Left lobe of liver (tissue), 1 donor: ENCODE measurements around a stretch of chr3.

- PRO-cap = no peak
Observed at GRCh38 chr3:154125694-154126545, 4.7 kb downstream of the ARHGEF26 start.

GRCh38 chr3:154169018-154169803 lies 48.0 kb downstream of the ARHGEF26 start:
- PRO-cap = no peak

DNA sequence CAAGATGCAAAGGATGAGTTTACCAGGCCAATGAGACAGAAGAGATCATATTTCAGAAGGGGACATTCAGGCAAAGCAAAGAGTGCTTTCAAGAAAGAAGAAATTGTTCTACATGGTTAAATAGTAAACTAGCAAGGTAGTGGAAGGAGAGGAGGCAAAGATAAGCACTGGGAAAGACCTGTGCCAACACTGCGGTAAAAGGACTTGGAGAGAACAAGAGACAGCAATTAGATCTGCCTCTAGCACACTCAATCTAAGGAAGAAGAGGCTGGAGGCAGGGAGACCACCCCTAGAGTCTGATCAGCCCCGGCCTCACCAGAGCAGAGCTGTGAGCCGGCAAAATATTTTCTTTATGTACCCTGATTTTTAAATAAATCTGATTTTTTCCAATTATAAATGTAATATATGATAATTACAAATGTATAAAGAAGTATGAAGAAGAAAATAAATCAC lies 79.5 kb downstream of the PLCH1 start:
- PRO-cap = no peak

DNA sequence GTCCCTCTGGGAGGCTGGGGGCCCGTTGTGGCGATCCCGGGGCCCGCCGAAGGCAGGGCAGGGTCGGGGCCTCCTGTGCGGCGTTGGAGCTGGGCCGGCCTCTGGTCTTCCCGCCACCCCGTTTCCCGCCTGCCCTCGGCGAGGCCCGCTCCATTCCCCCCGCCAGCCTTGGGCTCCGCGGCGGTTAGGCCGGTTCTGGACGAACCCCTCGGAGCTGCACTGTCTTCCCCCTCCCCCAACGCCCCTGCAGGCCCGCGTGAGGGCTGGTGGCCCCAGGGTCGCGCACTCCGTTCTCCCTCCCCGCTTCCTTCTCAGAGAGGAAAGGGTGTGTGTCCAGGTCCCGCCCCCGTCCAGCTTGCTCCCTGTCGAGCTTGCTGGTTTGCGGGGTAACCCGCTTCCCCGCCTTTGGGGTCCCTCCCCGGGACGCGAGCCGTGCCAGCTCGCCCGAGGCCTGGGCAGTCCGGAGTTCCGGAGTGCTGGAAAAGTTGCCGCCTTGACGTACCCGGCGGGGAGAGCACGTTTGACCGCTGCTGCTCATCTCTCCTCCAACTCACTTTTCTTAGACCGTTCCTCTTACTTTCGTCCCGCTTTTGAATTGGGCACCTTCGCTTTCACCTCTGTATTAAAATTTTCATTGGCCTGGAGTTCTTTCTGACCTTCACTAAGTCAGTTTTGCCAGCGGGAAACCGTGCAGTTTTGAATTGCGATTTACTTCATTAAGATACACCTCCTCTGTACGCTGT lies 1.0 kb downstream of the GMPS start:
- PRO-cap = bidirectional peak, plus-strand start at position 458 of the sequence, minus-strand start at position 294 of the sequence

DNA sequence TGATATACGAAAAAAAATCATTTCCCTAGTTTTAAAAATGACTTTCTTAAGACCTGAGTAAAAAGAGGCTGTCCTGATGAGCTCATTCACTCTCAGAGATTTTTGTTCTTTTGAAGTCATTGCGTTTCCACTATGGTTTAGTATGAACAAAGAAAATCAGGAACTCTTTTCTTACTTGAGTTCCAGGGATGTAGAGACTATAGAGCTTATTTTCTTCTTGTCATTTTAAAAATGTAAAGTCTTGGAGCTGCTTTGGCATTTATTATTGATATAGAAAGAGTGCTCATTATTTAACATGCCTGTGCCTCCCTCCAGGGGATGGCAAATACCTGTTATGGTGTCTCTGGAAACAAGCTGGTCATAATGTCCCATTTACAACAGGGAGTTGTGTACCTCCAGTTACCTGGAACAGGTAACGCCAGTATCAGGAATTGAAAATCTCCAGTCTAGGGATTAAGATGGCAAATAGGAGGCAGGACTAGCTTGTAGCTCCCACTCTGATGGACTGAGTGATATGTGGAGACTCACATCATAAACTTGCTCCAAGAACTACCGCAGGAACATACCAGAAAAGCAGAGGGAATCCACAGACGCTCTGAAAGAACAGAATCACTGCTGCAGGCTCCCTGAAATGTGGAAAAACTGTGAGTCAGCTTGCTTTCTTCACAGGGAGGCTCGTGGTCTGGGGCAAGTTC lies 97.2 kb downstream of the KCNAB1 start:
- PRO-cap = no peak

- PRO-cap = no peak
Observed at GRCh38 chr3:156537856-156538491, 16.9 kb downstream of the SSR3 start.

DNA sequence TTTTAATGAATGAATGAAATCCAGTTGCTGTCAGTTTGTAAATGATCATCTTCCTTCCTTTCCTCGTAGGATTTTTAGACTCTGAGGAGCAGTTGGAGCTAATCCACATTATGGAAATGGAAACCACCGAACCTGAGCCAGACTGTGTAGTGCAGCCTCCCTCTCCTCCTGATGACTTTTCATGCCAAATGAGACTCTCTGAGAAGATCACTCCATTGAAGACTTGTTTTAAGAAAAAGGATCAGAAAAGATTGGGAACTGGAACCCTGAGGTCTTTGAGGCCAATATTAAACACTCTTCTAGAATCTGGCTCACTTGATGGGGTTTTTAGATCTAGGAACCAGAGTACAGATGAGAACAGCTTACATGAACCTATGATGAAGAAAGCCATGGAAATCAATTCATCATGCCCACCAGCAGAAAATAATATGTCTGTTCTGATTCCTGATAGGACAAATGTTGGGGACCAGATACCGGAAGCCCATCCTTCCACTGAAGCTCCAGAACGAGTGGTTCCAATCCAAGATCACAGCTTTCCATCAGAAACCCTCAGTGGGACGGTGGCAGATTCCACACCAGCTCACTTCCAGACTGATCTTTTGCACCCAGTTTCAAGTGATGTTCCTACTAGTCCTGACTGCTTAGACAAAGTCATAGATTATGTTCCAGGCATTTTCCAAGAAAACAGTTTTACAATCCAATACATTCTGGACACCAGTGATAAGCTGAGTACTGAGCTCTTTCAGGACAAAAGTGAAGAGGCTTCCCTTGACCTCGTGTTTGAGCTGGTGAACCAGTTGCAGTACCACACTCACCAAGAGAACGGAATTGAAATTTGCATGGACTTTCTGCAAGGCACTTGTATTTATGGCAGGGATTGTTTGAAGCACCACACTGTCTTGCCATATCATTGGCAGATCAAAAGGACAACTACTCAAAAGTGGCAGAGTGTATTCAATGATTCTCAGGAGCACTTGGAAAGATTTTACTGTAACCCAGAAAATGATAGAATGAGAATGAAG lies 3.5 kb downstream of the TIPARP start:
- PRO-cap = no peak

- PRO-cap = no peak
Observed at GRCh38 chr3:157070453-157070792, 89.5 kb downstream of the CCNL1 start.

DNA sequence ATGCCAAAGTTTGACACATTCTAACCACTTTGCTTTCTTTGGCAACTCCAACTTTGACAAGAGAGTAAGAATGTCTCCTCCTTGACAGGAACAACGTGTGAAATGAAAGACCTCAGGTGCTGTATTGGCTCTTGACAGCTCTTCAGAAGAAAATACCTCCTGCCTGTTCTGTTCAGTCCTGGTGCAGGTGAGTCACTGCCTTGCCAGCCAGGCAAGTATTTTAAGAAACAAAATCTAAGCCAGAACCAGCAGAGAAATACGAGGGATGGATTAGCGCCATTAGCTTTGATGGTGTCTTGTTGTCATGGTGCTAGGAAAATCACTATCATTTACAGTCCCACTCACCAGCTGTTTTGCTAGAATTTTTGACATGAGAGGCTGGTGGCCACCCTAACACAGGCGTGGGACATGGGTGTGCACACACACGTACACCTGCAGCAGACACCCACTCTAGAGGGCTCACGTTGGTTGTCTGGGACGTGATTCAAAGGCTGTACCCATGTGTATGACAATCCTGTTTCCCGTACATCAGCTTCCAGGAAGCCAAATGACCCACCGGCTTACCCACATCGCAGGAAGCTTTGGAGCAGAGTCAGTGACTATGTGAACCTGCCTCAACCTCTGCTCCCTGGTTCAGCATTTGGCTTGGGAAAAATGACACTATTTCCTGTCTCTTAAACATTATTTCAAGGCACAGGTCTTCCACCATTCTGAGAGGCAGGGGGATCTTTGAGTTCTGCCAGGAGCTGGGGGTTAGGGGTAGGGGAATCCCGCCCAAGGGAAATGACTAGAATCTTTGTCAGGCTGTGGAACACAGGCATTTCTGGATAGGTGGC lies 60.3 kb downstream of the CCNL1 start:
- PRO-cap = no peak

DNA sequence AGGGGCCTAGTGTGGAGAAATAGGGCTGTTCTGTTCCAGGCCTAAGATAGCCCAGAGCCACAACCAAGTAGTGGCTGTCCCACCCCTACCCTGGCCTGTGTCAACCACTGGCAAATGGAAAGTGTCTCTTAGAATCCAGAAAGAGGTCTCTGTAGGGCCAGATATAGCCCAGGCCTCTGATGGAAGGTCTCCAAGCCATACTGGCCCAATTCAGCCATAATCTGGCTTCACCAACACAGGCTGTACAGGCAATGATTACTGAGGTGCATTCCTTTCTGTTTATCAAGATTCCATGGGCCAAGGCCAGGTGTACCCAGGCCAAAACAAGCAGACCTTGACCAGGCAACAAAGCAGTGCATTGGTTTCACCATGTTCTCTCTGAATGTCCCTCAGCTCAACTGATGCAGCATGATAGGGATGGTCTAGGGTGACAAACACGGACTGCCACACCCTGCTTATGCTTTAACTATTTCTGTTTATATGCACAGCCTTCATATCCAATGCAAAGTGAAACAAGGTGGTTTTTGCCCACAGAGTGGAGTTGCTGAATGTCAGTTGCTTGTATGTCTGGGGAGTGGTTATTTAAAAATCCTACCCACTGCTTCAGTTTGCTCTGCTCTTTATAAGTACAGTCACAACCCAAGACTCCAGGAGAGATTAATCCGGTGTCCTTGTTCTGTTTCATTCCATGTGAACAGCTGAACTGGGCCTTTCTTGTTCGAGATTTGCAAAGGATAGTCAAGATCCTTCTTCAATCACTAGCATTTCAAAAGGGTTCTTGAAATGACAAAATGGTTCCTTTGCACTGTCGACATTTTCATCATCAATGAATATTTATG lies 25.2 kb downstream of the CCNL1 start:
- PRO-cap = bidirectional peak, plus-strand start at position 520 of the sequence, minus-strand start at position 102 of the sequence

DNA sequence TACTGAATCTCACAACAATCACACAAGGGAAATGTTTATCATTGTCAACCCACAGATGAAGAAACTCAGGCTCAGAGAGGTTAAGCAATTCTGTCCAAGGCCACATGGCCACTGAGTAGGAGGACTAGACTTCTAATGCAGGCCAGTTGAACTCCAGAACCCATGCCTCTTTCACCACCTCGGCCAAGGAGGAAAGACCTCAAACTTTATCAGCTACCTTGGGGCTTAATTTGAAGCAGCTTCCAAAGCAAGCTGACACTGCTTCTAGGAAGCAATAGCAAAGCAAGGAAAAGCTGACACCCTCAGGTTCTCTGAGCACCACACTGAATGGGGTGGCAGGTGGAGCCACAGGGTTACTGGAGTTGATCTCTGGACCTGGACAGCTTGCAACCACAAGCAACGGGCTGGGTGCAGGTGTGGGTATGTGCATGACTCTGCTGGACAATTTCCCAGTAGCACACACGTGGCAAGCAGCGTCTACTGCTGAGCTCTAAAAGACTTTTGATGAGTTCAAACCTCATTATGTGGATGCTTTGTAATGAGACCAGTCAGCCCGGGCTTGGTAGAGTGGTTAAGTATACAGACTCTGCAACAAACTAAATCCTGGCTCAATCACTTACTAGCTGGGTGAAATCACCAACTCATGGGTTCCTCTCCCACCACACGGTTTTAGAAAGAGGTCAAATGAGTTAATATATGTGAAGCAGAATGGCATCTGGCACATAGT lies 23.1 kb downstream of the CCNL1 start:
- PRO-cap = unidirectional peak, minus-strand start at position 113 of the sequence; bidirectional peak, plus-strand start at position 520 of the sequence, minus-strand start at position 329 of the sequence

DNA sequence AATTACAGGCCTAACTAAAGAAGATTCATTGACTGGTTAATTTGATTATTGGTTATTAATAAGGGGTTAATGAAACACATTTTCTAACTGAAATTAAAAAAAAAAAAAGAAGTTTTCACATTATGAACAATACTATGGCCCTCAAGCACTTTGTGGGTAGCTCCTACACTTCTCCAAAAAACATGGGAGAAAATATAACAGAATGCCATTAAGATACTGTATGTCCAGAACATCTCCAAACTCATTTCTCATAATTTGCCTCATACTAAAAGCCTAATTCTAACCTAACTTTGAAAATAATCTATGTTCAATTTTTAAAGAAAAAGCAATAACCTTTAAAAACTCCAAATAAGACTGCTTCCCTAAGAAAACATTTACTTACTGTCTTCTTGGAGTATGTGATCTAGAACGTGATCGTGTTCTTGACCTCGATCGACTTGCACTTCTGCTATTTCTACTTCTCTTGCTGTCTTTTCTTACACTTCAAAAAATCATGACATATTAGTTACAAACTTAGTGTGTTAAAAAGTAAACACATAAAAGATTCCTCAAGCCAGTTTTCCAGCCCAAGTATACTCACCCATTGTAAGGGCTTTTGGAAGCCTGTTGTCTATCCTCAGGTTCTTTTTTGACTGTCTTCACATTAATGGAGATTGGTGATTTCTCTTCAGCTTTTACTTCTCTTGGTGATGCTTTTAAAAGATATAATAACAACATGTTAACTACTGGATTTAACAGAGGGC lies 10.9 kb downstream of the CCNL1 start:
- PRO-cap = no peak

DNA sequence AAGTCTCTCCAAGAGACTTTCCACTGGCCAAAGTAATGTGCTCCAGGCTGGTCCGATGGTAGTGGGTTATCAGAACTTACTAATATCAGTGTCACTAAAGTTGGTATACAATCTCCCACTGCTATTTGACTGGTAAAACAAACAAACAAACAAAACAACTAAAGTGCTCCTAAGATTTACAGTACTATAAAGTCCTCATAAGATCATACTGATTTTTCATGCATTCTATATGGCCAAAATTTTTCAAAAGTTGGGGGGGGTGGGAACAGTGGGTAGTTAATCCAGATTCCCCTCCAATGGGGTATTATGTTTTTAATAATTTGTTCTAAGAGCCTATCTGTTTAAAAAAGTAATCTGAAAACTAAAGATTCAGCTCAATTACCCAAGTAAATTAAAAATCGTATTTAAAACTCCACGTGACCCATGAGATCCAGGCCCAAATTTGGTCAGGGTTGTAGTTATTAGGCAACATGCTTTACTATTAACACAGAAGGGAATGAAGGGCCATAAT lies 6.4 kb downstream of the CCNL1 start:
- PRO-cap = no peak

DNA sequence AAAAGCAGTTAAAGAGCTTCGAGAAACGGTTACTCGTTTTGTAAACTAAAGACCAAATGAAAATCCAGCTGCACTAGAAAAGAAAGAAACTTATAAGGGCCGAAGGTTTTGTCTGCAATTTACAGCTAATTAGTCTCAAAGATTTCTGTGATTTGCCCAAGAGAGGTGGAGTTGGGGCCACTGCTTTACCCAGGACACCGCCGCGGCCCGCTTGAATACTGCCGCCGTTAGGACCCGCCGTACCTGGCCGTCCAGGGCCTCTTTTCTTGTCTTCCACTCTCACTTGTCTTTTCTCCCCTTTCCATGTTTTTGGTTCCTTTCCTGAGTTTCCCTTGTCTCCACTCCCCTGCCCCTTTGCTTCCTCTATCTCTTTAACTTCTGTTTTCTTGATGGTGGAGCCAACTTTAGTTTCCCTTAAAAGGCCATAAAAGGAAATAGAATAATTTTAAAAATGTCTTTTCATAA lies 15.7 kb upstream of the CCNL1 start:
- PRO-cap = no peak

DNA sequence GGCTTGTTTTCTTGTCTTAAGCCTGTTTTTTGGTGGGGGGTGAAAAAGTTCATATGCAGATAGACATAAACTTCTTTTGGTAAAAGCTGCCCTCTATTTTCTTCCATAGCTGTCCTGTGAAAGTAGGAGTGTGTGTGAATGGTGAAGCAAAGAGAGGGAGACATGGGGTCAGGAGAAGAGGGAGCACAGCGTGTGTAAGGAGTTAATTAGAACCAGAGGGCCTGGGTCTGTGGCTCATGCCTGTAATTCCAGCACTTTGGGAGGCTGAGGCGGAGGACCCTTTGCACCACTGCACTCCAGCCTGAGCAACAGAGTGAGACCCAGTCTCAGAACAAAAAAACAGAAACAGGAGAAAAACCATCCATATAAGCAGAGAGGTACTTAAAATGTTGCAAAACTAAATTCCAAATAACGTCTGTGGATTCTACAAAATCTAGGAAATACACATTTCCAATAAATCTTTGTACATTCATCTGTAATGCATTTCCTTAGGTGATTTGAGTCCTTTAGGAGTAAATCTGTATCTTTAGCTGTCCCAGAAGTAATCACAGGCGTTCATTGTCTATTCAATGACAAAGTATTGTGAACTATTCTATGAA lies 16.3 kb upstream of the CCNL1 start:
- PRO-cap = no peak

- PRO-cap = no peak
Observed at GRCh38 chr3:157542836-157543525, 39.8 kb upstream of the VEPH1 start.

DNA sequence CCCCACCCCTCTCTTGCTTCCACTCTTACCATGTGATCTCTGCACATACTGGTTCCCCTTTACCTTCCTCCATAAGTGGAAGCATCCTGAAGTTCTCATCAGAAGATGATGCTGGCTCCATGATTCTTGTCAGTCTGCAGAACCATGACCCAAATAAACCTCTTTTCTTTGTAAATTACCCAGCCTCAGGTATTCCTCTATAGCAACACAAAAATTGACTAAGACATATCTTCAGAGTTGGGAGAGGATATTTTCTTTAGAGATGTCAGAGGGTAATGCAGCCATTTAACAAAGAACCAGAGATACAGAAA lies 14.3 kb downstream of the MLF1 start:
- PRO-cap = no peak

DNA sequence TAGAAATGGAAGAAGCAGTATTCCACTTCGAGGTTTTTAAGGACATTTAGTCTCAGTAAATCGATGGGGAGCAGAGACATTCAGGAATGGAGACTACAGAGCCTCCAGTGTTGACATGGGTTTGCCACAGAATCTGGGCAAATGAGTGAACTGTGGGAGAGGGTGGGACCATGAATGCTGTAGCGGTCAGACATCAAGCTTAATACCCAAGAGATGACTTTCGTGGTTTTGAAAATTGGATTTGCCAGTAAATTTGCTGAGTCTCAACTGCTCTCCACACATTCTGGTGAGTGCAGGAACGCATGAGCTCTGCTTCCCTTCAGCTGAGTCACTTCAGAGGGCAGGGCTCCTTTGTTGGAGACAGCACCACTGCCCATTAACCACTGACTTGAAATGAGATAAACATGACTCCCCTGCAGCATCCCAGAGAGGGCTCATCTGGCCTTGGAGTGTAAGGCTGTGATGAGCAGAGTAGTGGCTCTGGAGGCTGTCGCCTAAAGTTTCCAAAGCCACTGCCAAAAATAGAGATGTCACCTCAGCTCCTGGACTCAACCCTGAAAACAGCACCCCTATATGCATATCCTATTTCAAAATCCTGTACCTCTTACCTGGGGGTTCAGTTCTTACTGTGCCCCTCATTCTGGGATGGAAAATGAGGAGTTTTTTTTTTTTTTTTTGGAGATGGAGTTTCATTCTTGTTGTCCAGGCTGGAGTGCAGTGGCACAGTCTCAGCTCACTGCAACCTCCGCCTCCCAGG lies 22.5 kb downstream of the RARRES1 start:
- PRO-cap = no peak

- PRO-cap = no peak
Observed at GRCh38 chr3:158915318-158915587, 113.4 kb downstream of the MFSD1 start.

DNA sequence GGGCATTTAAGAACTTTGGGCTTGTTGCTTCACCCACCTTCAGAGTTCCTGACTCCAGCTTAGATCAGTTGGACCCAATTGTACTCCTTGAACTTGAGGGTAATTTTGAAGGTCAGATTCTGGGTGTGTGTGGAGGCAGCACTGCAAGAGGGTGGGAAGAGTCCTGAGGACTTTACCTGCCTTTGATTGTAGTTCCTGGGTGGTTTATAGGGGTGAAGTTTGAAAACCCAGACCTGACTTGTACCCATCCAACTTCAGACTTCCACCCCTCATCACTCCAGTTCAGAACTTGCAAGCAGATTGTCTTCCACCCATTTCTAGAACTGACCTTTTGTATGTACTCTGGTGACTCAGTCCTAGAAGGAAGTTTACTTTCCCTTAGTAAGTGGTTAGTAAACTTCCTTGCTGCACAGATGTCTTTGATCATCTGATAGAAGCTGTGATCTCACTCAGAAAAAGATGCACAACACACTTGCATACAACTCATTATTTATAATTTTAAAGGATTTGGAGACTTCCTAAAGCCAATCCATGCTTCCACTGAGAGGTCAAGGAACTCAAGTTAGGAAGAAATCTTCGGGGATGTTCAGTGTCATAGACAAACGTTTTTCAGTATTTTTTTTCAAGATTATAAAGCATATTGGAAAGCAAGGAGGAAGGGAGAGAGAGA lies 100.7 kb downstream of the IQCJ start:
- PRO-cap = no peak